Neural progenitor cell (in vitro differentiated cells): ENCODE measurements around a stretch of chr5.

DNA sequence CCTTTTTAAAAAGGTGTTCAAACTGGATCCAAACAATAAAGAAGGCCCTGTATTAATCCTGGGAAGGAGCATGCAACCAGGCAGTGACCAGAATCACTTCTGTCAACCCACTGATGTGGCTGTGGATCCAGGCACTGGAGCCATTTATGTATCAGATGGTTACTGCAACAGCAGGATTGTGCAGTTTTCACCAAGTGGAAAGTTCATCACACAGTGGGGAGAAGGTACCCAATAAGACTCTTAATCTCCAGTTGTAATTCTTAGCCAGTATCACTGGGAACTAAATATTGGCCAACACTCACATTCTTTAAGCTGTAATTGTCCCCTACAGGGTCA is 113.2 kb downstream of the GIN1 start:
- RAMPAGE, long total RNA: no peak

GRCh38 chr5:103009627-103009951 is 110.3 kb downstream of the GIN1 start:
- RAMPAGE, long total RNA: no peak

DNA sequence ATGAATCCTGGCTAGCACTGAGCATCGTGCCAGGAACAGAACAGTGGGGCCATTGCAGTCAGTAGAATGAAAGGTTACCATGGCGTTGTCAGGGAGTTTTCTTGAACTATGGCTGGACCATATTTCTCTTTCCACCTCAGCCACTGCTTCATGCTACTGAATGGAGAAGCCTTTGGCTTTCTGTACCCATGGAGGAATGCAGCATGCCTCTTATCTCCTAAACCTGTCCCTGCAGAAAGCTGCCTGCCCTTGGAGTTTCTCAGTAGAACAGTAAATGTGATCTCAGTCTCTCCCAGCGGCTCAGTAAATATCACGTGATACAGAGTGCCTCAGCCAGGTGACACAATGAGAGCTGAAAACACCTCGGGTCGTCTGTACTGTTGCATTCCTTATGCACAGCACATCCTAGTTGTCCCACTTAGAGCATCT is 115.2 kb downstream of the MACIR start:
- RAMPAGE, long total RNA: no peak

DNA sequence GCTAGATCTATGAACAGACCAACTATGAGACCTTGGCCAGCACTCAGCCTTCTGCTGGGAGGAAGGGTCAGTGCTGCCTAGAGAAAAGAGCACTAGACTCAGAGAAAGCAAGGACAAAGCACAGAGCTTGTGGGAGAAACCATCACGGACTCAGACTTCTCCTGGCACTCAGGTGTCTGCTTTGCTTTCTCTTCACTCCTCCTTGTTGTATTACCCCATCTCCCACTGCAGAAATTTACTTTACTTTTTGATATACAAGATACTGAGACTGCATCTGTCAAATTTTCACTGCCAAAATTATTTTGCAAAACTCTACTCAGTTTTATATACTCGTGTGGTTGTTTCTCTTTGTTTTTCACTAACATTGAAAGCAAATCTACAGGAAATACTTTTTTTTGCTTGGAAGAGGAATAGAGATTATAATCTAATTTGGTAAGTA is 890.1 kb upstream of the NUDT12 start:
- RAMPAGE, long total RNA: no peak

DNA sequence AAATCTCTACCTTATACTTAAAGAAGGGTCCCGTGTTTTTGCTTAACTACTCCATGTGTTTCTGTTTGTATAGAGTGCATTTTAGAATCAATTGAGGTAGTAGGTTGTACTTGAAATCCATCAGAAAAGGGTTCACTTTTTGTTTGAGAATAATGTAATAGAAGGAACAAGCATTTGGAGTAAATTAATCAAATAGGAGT is 1576.2 kb upstream of the NUDT12 start:
- RAMPAGE, long total RNA: no peak

GRCh38 chr5:107365206-107366334 is 305.2 kb downstream of the EFNA5 start:
- RAMPAGE, long total RNA: no peak

DNA sequence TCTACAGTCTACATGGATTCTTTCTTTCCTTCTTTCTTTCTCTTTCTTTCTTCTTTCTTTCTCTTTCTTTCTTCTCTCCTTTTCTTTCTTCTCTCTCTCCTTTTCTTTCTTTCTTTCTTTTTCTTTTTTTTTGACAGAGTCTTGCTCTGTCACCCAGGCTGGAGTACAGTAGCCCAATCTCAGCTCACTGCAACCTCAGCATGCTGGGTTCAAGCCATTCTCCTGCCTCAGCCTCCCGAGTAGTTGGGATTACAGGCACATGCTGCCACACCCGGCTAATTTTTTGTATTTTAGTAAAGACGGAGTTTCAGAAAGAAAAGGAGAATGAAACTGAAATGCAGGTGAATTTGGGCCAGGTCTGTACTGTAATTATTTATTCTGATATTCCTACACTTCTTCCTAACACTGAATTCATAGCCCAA is 323.5 kb downstream of the FBXL17 start:
- RAMPAGE, long total RNA: no peak

GRCh38 chr5:108074291-108075076 is 307.4 kb downstream of the FBXL17 start:
- RAMPAGE, long total RNA: no peak

DNA sequence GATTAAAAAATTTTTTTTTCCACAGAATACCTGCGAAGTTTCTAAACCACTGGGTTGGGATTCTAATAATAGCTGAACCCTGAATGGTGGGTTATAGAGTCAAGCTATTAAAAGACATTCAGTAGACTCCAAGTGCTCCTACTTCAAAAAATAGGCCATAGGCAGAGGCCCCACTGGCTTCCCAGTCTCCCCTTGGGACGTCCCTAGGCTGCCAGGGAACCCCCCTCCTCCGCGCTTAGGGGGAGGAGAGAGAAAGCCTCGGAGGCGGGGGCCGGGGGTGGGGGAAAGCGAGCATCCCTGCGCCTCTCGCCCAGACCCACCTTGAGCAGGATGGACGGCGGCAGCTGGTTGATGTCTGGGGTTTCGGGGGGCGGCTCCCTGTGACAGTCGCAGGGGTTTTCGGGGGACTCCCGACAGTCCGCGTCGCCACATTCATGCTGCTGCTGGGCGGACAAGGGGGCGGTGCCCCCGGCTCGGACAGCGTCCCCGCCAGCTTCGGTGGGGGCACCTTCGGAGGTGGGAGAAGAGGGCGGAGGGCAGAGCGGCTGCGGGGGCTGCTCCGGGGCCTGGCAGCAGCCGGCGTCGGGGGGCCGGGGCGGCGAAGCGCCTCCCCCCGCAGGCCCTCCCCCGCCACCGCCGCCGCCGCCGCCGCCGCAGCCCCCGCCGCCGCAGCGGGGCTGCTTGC is 1.4 kb downstream of the FBXL17 start:
- RAMPAGE, long total RNA: no peak

- RAMPAGE, long total RNA: no peak
Observed at GRCh38 chr5:108381584-108381976, 318 bp downstream of the FBXL17 start.

GRCh38 chr5:109368529-109369221 is 41.1 kb downstream of the PJA2 start:
- RAMPAGE, long total RNA: no peak

GRCh38 chr5:109397360-109397659 is 12.5 kb downstream of the PJA2 start:
- RAMPAGE, long total RNA: no peak

DNA sequence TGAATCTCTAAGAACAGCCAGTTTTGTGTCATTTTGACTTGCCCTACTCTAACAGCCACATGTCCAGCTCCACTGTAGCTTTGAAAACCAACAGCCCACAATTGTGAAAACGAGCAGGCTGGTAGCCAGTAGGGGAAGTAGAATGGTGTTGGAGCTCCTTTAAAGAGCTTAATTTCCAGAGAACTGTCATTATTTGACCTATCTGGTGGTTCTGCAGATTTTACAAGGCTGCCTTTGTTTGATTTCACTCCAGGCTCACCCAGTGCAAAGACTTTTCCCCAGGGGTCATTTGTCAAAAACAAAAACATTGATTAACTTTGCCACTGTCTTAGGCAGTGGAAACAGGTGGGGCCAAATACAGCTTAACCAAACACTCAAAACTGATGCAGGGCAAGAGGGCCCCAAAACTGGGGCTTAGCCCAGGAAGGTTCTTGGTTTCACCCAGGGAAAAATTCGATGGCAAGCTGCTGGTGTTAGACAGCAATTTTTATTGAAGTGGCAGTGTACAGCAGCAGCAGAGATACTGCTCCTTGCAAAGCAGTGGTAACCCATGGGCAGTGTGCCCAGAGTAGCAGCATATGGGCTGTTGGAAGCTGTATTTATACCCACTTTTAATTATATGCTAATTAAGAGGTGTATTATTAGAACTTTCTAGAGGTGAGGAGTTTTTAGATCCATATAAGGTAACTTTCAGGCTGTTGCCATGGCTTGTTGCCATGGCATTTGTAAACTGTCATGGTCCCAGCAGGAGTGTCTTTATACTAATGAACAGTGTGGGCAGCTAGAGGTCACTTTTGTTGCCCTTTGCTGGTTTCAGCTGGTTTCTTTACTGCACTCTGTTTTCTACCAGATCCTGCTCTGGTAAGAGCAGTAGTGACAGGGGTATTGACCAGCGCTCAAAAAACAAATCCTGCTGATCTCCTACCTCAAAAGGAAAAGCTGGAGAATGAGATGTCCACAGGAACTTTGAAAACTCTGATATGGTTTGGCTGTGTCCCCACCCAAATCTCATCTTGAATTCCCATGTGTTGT is 3.5 kb upstream of the PJA2 start:
- RAMPAGE, long total RNA: no peak

DNA sequence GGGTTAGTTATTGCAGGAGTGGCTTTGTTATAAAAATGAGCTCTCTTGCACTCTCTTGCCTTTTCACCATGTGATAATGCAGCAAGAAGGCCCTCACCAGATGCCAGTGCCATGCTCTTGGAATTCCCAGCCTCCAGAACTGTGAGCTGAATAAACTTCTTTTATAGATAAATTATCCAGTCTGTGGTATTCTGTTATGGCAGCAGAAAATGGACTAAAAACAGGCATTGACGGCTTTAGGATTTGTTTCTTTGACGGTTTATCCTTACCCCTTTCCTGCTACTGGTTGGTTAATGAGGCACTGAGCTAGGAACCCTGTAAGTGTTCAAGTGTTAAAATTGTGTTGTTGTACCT is 161.7 kb downstream of the MAN2A1 start:
- RAMPAGE, long total RNA: no peak

DNA sequence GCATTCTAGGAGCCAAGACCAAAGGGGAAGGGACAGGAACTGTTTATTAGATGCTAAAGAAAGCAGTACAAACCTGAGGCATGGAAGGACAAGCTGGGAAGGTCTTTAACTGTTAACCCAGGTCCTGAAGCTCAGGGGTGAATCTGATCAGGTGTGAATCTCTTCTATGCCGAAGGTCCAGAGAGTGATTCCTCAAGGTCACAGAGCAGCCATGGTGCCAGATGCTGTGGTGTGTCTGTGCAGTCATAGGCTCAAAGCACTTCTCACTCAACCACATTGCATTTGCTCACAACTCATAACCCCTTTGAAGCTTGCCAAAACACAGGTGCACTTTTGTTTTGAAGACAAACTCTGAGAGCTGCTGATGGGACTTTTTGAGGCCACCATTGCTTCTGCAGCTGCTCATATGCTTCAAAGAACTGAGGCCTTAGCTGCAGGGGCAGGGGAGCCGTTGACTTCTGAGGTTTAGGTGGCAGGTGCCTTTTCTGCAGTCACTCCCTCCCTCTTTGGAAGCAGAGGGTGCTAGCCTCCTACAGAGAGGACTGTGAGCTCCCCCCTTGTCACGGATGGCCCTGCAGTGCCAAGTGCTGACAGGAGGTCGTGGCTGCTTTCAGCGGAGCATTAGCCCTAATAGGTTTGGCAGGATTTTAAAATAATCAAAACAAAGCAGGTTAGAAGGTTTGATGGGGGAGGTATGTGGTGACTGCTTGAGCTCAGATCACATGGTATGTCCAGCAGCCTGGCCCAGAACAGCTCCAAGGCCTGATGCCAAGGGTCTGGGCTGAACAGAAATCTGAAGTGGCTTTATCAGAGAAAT is 232.0 kb downstream of the MAN2A1 start:
- RAMPAGE, long total RNA: no peak

DNA sequence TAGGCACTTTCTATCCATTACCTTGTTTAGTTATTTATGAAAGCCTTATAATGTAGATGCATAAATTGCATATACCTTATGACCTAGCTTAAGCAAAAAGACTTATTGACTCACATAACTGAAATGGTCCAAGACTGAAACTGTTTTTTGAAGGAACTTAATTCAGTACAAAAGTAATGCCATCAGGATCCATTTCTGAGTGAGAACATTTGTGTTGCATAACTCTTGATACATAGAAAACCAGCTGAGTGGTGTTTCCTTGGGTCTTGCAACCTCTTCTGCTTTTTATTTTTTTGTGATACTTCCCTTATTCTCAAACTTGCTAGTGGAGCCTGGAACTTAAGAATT is 272.0 kb downstream of the MAN2A1 start:
- RAMPAGE, long total RNA: no peak

GRCh38 chr5:109990216-109990719 is 300.5 kb downstream of the MAN2A1 start:
- RAMPAGE, long total RNA: no peak

GRCh38 chr5:110105509-110105962 is 415.8 kb downstream of the MAN2A1 start:
- RAMPAGE, long total RNA: no peak

DNA sequence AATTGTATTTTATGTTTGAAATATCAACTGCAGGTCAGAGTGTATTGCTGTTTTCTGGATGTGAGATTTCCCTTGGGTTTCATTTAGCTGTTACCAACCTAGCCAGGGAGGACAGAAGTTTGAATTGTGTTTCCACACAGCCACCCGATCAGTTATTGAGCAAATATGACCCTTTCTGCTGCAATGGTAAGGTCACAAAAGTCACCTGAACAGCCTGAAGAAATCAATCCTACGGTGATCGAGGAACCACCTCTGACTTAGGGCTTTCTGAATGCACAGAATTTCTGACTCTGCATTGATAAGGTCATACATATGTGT is 419.9 kb downstream of the MAN2A1 start:
- RAMPAGE, long total RNA: no peak

DNA sequence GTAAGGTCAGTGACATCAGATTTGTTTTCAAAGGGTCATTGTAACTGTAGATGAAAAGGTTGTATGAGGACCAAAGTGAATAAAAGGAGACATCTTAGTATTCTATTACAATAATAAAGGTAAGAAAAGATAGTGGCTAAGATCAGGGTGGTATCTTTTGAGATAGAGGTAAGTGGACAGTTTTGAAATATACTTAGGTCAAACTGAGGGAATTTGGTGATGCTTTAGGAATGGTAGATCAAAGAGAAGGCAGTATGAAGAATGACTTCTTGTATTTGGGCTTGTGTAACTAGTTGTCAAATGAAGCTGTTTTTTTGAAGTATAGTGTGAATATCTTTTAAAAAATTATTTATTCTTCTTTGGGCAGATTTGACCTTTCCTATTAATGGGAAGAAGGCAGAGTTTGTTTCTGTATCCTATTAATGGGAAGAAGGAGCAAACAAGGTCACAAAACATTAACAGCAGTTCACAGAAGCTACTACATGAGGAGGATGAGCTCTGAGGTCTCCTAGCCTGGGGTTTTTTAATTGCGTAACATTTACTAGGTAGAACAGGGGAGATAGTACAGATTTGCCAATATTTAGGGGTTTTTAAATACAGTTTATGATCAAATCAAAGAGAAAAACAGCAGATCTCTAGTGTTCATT is 12.9 kb downstream of the SLC25A46 start:
- RAMPAGE, long total RNA: no peak